ENCODE measurements around the gene H6PD.

DNA sequence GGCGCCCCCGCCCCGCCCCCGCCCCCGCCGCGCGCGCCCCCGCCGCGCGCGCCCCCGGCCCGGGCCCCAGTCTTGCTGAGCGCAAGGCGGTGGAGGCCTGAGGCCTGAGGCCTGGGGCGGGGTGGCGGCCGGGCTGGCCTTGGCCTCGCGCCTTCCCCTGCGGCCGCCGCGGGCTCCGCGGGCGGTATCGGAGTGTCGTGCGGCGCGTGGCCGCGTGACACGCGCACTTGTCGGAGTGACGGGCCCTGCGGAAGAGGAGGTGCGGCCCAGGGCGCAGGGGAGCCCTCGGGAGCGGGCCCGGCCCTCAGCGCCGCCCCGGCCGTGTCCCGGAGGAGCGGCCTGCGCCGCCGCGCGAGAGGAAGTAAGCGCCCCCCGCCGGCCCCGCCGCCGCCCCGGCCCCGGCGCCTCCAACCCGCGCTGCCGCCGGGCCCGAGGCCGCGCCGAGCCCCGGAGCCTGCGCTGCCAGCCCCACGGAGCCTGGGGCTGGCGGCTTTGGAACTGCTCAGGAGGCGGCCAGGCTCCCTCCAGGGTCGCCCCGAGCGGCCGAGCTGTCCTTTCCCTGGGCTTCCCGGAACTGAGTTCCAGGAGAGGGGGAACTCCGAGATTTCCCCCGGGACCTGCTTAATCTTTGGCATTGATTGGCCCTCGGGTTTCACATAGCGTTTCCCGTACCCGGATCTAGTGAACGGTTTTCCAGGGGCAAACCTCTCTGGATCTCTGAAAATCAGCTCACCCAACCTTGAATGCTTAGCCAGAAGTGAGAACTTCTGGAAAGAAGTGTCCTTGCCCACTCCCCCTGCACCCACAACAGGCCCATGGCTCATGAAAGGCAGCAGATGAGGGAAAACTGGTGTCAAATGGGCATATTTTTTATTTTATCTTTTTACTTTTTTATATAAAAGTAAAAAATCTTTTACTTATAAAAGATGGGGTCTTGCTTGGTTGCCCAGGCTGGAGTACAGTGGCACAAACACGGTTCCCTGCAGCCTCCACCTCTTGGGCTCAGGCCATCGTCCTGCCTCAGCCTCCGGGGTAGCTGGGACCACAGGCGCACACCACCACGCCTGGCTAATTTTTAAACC, at the start of gene H6PD:
Gene H6PD, plus strand, starts transcription at position 69 of the 1,082 bp plus-strand sequence.
- PRO-cap, result bidirectional peak, plus-strand start at position 69 of the sequence, minus-strand start outside the sequence; bidirectional peak, plus-strand start at position 248 of the sequence, minus-strand start at position 189 of the sequence; unidirectional peak, minus-strand start at position 581 of the sequence

DNA sequence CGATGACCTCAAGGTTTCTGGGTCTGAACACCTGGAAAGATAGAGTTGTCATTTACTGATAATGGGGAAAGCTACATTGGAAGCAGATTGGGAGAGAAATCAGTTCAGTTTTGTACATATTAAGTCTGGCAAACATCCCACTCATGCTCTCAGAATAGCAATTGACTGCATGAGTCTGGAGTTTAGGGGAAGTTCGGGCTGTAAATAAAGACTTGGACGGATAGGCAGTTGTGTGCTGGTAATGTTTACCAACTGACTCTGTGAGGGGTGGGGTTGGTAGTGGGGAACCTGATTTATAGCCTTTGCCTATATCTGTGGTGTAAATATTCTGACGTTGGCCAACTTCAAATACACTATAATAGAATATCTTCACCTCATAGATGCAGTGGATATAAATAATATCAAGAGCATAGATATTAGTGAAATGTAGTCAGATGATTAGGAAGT, 4.0 kb downstream of the H6PD start:
- PRO-cap, result no peak

- PRO-cap, result no peak
Observed at GRCh38 chr1:9247445-9248758, 13.3 kb downstream of the H6PD start.

GRCh38 chr1:9251320-9252217, 17.0 kb downstream of the H6PD start:
- PRO-cap, result no peak

- PRO-cap, result no peak
Observed at GRCh38 chr1:9294366-9294944, 1.8 kb downstream of the SPSB1 start.

DNA sequence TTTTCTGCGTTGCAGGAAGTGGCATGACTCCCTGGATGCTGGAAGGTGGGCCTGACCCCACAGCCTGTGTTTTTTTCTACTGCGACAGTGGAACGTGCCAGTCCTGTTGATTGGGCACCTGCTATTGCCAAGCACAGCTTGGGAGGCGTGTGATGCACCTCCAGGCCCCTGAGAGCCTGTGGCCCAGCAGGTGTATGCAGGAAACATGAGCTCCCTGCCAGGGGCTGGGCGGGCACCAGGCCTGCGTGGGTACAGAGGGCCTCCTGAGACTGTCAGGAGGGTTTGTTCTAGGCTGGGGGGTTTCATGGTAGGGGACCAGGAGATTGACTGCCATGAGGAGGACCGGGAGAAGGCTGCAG, 16.0 kb downstream of the SPSB1 start:
- PRO-cap, result no peak

- PRO-cap, result no peak
Observed at GRCh38 chr1:9322495-9323003, 29.9 kb downstream of the SPSB1 start.

DNA sequence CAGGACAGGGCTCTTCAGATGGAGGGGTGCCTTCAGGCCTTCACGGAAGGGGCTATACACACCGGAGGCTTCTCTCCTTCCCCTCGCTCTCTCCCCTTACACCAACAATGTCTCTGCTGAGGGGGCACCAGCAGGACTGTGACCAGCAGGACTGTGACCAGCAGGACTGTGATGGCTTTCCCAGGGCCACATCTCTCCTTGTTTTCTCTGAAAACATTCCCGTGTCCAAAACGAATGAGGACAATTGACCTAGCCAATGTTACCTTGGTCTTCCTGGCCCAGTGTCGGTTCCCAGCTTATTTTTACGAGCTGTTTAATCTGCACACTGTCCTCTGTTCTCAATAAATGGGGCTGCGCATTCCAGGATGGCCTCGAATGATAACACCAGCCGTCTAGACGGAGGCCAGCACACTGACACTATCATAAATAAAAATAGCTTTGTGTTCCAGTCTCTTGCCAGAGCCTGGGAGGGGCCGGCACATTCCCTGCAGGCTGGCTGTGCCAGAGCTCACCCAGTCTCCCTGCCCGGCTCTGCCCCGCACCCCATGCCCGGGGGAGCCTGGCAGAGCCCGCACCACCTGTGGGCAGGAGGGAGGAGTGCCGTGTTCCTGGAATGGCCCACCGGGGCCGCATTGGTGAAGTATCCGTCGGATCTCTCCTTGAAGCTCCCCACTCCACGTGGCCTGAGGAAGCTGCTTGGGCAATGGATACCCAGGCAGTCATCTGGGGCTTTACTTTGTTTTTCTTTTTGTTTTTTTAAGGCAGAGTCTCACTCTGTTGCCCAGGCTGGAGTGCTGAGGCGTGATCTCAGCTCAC, 92.0 kb downstream of the SPSB1 start:
- PRO-cap, result no peak

GRCh38 chr1:9388295-9388813, 95.7 kb downstream of the SPSB1 start:
- PRO-cap, result no peak

DNA sequence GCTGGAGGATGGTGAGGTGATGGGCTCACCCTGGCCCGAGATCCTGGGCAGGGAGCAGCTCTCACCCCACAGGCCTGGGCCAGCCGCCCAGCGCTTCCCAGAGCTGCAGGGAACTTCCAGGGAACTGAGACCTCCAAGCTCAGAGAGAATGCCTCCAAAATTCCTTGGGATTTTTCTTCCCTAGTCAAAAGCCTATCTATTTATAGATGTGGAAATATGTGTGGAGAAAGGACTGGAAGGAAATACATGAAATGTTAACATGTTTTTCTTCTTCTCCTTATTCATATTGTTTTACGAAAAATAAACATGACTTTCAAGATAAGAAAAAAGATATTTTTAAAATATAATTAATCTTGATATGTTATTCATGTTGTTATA, 121.2 kb downstream of the SPSB1 start:
- PRO-cap, result no peak

DNA sequence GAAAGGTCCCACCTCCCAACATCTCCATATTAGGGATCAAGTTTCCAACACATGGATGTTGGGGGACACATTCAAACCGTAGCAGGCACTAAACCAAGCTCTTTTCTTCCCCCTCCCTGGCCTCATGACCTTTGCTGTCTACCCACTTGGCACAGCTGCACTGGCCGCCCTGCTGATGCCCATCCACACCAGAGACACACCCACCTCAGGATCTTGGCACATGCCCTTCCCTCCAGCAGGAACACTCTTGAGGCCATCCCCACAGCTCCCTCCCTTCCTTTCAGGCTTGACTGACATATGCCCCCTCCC, 98.7 kb upstream of the SLC25A33 start:
- PRO-cap, result no peak

DNA sequence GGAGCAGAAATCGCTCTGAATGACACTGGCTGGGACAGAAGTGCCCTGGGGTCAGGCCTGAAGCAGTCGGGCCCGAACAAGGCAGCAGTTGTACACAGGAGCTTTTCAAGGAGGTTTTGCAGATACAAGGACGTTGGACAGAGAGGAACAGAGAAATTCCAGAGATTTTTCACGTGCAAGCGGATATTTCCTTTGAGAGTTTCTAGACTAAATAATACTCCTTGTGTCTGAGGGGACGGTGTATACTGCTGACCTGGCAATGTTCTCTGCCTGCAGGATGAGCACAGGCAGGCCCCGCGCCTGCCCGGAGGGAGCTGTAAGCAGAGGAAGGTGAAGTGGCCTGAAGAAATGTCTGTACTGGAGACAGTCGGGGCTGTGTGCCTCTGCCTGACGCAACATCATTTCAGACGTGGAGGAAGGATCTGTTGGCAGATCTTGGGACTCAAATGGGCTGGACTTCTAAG, 95.3 kb upstream of the SLC25A33 start:
- PRO-cap, result no peak

DNA sequence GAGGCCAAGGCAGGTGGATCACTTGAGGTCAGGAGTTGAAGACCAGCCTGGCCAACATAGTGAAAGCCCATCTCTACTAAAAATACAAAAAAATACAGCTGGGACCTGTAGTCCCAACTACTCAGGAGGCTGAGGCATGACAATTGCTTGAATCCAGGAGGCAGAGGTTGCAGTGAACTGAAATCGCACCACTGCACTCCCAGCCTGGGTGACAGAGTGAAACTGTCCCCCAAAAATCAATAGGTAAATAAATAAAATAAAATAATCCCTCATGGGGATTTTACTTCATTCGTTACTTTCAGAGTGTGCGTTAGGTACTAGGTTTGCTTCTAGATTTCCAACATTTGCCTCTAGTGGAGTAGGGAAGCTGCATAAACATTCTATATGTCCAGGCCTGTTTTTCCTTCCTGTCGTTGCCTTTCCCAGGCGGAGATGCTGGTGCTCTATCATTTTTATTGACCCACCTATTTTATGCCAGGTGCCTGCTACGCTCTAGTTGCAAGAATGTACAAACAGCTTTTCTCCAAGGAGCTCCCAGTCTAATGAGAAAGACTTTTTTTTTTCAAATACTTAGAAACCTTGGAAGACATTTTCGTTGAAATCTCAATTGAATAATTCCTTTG, 12.0 kb downstream of the SLC25A33 start:
- PRO-cap, result no peak

DNA sequence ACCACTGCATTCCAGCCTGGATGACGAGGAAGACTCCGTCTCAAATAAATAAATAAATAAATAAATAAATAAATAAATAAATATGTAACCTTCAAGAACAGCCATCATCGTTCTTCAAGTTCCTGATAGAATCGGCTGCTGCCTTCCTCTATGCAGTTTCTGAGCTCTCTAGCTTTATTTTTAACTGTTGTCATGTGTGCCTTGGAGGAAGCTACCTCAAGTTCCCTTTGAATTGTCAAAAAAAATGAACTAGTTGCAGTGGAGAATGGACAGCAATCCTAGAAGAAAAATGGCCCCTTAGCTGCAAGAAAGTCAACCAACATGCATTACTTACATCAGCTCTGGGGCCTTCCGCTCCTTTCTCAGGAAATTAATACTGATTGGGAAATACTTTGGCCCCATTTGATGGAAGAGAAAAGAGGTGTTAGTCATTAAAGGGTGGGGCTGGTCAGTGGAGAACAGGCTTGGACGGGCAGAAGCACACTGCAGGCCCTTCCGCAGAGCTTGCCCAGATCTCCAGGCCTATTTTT, 7.0 kb upstream of the PIK3CD start:
- PRO-cap, result no peak

GRCh38 chr1:9653176-9653892, 1.8 kb downstream of the PIK3CD start:
- PRO-cap, result no peak

DNA sequence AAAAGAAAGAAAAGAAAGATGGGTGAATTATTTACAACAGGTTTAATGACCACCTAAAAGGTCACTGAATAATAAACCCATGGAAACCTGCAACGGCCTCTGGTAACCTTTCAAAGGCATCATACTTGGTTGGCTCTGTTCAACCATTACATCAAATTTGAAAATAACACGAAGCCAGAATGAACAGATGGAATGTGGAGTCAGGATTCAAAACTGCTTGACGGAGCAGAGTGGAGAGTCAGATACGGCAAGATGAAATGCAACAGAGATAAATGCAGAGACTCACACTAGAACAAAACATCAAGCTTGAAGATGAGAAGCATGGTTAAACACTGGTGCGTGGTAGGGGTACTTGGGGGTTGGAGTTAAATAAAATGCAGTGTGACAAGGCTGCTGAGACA, 27.1 kb downstream of the CLSTN1 start:
- PRO-cap, result no peak

DNA sequence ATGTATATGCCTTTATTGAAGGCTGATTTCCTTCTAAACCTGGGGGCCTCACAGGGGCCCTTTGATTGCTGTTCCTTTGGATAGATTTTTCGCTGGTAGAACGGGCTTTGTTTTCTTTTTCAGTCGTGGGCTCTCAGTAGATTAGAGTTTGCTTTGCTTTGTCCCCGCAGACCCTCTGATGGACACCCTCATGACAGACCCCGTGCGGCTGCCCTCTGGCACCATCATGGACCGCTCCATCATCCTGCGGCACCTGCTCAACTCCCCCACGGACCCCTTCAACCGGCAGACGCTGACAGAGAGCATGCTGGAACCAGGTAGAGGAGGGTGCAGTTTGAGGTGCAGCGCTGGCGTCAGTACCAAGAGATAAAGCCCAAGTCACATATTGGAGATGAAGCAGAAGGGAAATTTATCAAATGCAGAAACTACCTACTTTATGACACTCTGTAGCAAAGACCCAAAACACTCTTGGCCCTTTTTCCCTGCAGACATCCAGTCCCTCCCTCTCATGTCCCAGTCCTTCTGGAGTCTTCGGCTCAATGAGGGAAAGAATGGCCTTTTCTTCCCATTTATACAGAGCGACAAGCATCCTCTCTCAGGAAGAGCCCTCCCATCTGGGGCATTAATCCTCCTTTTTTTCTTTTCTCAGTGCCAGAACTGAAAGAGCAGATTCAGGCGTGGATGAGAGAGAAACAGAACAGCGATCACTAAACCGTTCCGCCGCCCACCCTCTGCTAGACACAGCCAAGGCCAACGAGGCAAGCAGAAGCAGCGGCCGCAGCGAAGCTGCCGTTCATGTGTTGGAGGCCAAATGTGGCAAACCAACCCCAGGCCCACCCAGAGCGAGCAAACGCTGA, 30.9 kb upstream of the KIF1B start:
- PRO-cap, result no peak

- PRO-cap, result no peak
Observed at GRCh38 chr1:10387418-10388213, 11.2 kb upstream of the PGD start.

GRCh38 chr1:10524796-10525823, 50.4 kb downstream of the PEX14 start:
- PRO-cap, result no peak

- PRO-cap, result no peak
Observed at GRCh38 chr1:10530364-10531519, 56.0 kb downstream of the PEX14 start.

Data from SP-49 (cell line).